T47D (cell line): ENCODE data around the genes HNRNPA2B1, SNX10 and HOXA13.

- RRBS: no CpG with 5 or more reads among the region's 40 CpGs
These were observed 408.1 kb upstream of the NFE2L3 start for GRCh38 chr7:25743549-25744588.

GRCh38 chr7:25854844-25855504, 297.0 kb upstream of the NFE2L3 start:
- RRBS: no CpG with 5 or more reads among the region's 16 CpGs

- RRBS: no CpG with 5 or more reads among the region's 10 CpGs
These were observed 51.1 kb upstream of the NFE2L3 start for GRCh38 chr7:26100963-26101301.

GRCh38 chr7:26193156-26193705, 7.3 kb downstream of the HNRNPA2B1 start:
- RRBS: no CpG with 5 or more reads among the region's 3 CpGs

GRCh38 chr7:26200468-26200856, at the start of gene HNRNPA2B1:
HNRNPA2B1 (minus strand) TSS chr7:26200746.
- RRBS: 1% methylated on average over 8 of the region's 43 CpGs

DNA sequence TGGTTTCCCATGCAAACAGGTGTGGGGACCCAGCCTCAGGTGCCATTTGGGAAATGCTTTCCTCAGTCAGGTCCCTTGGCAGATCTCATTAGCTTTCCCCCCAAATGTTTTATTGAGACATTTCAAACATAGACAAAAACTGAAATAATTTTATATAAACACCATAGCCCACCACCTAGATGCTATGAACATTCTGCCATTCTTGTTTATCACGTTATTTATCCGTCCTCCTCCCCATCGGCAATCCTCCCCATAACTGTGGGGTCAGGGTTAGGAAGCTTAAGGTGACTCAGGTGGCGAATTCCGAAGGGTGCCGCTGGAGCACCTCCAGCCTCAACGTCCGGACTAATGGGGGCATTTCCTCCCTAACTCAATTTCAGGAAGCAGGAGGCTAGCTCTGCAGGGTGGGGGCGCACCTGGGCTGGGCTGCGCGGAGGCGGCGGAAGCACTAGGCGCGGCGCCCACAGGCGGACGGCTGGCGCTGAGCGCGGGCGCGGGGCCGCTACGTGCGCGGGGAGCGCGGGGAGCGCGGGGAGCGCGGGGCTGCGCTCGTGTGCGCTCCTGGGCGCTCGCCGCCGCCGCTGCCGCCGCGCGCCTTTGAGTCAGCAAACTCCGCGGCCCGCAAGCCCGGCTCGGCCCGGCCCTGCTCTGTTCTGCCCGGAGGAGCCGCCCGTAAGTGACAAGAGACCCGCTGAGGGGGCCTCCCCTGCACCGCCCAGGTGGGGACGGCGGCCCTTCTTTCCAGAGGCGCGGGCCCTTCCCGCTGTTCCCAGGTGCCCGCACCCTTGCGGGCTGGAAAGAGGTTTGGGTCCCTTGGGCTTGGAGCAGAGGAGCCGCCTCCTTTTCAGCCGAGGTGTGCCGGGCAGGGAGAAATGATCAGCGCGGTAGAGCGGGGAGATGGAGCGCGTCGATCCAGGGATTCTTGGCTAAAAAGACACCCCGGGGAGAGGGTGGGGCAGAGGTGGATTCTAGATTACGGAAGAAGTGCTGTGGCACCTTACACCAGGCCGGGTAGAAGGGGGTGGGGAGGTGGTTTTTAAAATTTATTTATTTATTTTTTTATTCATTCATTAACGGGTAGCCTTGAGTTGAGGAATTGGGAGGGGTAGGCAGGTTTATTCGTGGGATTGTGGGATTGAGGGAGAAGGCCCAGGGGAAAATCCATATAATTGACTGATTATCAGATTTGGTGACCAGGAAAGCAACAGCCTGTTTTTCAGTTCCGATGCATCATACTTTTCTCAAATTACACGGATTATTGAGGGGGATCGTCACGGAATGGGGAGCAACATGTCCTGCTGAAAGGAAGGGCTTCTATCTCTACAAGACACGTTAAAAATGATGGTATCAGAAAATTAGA, at the start of gene SNX10:
Gene SNX10, plus strand, starts transcription at position 448 of the 1,360 bp plus-strand sequence.
- RRBS: 2% methylated on average over 8 of the region's 82 CpGs

DNA sequence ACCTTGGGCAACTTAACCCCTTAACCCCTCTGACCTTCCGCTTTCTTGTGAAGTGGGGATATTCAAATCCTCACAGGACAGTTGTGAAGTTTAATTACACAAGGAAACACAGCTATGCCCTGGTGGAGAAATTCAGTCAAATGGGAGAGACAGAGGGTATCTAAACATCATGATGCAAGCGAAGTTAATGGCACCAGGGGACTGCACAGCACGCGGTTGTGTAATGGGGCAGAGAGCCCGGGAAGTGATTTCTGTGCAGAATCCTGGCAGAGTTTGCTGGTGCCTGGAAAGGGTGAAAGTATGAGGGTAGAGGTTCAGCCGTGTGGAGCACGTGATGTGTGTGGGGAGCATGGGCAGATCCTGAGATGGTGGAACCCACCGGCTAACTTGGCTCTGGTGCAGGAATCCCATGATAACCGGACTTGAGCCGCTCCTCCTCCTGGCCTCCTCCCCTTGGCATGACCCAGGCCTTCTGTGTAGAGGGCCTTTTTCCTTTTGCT, 51.7 kb downstream of the SNX10 start:
- RRBS: no CpG with 5 or more reads among the region's 10 CpGs

DNA sequence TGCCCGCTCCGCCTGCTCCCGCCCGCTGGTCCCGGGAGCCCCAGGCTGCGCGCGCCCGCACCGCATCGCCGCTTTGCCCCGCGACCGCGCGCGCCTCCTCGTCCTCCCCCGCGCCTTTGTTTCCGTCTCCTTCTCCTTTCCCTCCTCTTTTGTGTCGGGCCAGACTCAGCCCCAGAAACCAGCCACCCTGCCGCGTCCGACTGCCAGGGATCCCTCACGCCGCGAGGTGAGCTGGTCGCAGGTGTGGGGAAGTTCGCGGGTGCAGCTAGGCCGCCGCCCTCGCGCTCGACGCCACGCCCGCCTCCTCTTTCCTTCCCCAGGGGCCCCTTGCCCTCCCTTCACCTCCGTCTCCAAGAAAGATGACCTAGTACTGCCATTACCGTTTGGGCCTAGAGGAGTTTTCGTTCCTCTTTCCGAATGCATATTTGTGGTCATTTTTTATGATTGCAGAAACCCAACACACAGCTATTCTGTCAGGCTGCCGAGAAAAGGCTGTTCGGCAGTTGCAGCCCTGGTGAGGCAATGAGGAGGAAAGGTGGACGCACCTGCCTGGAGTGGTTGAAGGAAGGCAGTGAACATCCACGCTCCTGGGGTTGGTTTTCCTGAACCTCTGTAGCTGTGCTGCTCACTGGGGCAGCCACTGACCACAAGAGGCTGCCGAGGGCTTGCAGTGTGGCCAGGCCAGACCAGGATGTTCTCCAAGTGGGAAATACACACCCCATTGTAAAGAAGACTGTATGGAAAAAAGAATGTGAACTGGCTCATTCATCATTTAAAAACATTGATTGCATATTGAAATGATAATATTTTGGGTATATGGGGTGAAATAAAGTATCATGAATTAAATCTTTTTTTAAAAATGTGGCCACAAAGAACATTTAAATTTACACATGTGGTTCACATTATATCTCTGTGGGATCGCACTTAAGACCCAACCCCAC, 107.4 kb downstream of the SNX10 start:
- RRBS: 1% methylated on average over 5 of the region's 50 CpGs

DNA sequence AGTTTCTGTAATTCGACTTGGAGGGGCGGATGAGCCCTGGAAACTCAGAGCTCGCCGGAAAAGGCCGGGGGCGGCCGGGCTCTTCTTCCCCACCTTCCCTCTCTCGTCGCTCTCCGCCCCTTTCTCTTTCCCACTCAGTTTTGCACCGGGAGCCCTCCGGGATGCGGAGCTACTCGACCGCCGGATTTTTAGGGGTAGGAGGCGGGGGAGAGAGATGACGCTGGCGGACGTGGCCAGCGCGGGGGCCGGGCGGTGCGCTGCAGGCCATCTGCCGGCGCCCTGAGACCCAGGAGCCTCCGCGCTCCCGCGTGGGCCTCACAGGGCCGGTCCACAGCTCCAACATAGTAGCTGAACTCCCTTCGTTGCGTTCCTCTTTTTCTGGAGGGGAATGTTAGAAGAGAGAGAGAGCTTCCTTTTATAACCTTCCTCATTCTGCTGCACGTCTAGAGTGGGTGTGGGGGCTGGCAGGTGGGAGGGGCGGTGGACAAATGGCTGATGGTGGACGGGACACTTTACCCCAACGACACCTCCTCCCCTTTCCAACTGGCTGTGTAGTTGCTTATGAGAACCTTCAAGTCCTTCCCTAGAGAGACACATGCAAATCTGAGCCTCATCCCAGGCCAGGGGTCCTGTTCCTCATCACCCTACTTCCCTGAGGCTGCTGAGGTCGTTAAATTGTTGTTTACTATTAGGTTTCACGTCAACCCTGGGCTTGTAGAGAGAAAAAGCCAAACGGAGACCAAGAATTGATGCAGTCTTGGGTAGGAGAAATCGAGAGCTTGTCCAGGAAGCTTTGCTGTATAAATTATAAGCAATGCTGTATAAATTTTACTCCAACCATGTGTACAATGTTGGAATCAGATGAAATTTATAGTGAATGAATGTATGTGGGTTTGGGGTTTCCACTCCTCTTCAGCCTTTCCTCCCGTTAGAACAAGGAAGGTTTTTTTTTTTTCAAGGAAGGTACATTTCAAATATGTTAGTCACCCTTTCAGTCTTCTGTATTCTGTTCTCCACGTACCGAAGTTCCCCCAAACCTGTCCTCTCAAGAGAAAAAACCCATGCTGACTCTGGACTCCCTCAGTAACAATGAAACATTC, 1.3 kb upstream of the HOXA1 start:
- RRBS: 35% methylated on average over 17 of the region's 45 CpGs

DNA sequence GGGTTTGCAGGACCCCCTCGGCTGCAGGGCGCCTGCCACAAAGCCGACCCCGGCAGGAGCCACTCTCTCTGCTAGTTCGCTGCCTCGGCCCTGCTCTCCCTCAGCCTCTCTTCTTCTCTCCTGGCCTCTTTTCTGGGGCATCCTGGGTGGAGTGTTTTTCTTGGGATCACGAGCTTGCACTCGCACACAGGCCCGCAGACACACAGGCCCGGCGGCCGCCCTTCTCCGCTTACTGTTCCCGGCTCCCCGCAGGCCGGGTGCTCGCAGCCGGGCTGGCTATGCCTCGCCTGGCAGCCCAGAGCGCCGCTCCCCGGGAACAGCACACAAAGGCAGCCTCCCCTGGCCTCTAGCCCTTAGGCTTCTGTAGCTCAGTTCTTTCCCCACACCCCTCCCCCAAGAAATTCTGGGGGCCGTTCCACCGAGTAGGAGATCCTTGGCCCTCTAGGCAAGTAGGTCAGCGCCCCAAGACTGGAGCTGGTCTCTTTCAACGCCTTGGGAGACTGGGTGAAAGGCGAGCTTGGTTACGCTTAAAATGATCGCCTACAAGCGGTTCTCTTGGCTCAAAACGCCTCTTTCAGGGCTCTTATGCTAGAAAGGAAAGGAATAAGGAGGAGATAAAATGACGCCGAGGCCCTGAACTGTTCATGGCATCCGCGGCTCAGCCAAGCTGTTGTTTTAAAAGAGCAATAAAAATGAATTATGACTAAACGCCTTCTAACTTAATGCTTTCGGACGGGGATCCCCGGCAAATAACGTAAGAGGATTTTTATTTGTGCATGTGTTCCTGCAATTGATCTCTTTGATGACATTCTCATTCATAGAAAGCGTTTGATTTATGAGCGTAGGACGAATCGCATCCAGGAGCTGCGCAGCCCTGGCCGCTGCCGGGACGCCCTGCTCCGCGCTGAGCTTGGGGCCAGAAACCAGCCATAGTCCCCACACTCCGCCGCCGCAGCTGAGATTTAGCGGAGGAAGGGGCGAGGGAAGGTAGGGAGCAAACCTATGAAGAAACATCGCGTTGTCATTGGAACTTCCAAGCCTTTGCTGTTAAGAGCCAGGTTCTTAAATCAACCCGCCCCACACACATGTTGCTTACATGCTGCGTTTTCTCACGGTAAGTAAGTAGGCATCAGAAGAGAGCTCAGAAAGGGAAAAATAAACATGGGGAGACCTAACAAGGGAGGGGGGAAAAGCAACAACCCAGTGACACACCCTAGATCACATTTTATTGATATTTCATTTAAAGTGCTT, 2.9 kb upstream of the HOXA1 start:
- RRBS: 88% methylated on average over 5 of the region's 60 CpGs

GRCh38 chr7:27127715-27128571, 2.6 kb downstream of the HOXA4 start:
- RRBS: no CpG with 5 or more reads among the region's 3 CpGs

DNA sequence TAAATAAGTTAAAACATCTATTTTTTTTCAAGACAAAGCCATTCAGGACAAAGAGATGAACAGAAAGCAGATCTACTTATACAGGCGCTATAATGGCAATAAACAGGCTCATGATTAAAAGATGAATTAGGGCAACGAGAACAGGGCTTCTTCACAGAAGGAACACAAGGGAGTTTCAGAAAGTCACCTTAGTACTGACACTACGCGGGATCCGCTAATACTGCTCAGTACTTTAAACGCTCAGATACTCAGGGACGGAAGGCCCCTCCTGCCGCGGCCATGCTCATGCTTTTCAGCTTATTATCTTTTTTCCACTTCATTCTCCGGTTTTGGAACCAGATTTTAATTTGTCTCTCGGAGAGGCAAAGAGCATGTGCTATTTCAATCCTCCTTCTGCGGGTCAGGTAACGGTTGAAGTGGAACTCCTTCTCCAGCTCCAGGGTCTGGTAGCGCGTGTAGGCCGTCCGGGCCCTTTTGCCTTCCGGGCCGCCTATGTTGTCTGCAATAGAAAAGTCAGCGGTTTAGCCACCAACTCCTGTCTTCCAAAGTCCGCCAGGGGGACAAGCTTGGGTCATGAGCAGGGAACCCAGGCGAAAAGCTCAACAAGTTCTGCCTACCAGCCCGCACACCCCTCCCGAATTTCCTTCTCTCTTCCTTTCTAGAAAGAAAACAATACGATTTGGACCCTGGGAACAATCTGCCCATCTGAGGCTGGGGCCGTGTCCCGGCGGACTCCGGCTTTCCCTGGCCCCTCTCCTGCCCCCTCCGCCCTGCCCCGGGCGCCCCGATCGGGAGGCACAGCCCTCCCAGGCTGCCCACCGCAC, 1.7 kb downstream of the HOXA5 start:
- RRBS: 86% methylated on average over 2 of the region's 35 CpGs

DNA sequence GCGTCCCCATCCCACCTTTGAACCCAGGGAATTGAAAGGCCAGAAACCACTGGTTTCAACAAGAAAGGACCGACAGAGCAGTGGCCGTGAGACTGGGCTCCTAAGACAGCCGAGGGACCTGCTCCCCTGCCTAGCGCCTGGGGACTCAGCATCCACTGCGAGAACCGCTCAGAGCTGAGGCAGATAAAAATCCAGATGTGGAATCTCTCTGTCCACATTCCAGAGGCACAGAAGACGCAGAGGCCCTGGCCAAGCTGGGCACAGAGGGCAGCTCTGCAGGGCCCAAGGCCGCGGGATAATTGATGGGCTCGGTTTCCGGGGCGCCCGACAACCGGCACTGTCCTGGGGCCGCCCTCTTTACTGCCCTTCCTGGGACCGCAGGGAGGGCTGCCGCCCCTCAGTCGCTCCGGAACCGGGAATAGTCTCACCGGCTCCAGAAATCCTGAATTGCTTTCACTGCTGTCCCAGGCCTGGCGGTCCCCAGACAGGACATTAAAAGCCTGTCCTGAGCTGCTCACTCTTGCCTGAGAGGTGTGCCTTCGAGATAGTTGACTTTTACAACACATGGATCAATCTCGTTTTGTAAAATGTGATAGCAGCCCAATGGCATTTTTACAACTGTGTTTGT, 1.2 kb upstream of the HOXA6 start:
- RRBS: 76% methylated on average over 6 of the region's 25 CpGs

DNA sequence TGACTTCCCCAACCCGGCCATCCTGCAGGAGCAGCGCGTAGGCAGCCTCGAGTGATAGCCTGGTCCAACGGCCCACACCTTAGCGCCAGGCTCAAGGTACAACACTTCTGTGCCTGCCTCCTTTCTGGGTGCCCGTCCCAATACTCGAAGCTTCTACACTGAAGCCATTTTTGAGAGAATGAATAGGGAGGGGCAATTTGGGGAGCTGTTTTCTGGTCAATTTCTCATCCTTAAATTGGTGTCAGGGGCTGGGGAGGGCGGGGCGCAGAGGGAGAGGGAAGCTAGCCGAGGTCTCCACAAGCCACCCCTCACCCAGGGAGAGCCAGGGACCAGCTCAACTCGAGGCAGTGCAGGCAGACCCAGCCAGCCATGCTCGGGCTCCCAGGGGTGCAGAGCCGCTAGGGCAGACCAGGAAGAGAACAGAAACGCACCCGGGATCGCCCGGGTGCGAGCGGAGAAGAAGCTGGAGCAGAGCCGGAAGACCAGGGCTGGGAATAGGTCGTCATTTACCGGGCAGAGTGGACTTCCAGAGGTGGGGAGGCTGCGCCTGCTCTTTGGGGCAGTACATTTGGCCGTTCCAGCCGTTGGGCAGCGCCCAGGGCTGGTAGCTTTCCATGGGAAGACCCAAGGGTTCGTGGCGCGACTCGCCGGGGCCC, 1.1 kb downstream of the HOXA13 start:
- RRBS: 57% methylated on average over 3 of the region's 32 CpGs

DNA sequence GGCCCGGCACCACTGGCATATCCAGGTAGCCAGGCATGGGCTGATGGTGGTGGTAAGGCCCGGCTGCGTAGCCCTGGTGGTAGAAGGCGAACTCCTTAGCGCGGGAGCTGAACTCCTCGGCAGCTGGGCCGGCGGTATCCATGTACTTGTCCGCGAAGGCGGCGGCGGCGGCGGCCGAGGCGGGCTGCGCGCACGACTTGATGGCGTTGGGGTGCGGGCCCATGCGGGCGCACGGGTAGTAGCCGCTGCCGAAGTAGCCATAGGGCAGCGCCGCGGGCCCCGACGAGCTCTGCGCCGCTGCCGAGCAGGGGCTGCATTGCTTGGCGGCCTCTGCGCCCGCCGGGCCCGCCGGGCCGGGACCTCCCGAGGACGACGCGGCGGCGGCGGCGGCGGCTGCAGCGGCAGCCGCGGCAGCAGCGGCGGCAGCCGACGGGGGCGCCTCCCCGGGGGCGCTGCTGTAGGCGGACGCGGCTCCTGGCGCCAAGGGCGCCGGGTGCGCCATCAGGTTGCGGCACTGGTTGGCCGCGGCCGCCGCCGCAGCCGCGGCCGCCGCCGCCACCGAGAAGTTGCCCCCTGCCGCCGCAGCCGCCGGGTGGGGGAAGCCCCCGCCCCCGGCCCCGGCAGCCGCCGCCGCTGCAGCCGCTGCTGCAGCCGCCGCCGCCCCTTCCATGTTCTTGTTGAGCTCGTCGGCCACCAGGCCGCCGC, 433 bp downstream of the HOXA13 start:
- RRBS: 85% methylated on average over 38 of the region's 99 CpGs

DNA sequence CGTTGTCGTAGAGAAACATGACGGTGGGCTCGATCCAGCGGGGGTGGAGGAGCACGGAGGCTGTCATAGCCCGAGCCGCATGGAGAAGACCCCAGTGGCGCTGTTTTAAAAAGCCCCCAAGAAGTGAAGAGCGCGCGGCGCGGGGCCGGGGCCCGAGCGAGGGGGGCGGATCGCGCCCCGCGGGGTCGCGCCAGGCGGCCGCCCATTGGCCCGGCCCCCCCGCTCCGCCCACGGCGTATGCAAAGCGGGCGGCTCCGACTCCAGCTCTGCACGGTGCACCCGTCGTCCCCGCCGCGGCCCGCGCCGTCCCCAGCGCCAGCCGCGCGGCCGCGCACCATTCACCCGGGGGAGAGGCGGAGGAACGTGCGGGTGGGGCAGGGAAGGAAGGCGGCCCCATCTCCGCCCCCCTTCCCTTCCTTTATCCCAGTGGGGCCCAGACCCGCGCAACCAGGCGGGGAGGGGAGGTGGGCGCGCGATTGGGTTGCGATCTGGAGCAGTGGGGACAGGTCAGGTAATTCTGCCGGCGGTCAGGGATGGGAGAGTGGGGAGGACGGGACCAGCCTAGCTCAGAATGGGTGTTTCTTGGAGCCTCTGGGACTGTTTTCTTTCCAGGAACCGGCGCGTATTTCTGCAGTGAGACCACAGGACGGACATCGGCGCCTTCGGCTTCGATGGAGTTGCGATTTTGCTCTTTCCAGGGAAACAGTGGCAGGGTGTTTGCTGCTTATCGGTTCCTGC, at the start of gene HOXA13:
Gene HOXA13, minus strand, starts transcription at position 81 of the 738 bp plus-strand sequence.
- RRBS: 82% methylated on average over 17 of the region's 75 CpGs

DNA sequence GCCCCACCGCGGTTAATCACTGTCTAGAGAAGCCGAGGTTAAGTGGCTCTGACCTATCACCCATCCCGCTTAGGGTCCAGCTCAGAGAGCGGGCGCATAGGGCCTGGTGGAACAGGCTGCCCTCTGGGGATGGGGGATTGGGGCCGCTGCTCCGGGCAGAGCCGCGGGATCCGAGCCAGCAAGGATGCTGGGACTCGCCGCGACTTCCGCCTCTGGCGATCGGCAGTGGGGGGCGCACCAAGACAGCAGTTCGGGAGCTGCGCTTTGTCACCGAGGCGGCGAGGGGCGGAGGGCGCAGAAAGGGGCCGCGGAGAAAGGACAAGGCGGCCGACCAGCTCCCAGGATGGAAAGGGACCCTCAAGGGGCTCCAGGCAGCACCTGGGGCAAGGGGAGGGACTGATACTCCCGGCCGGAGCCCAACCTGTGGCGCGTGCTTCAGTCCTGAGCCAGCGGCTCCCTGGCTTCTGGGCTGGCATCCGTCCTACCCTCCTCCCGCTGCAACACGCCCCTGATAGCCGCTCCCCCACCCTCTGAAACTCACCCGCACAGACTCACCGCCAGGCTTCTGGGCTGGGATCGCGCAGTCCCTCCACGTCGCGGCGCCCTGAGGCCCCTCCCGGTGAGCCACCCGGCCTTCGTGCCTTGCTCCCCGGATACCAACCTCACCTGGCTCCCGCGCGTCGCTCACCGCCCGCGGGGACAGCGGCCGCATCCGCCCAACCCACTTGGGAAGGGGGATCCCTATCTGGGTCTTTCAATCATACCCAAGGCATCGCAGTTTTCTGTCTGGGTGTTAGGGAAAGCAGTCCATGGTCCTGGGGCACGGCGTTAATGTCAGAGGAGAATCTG, 7.1 kb upstream of the EVX1 start:
- RRBS: no CpG with 5 or more reads among the region's 63 CpGs

- RRBS: 46% methylated on average over 30 of the region's 56 CpGs
These were observed 2.9 kb upstream of the EVX1 start for GRCh38 chr7:27239461-27240336.

DNA sequence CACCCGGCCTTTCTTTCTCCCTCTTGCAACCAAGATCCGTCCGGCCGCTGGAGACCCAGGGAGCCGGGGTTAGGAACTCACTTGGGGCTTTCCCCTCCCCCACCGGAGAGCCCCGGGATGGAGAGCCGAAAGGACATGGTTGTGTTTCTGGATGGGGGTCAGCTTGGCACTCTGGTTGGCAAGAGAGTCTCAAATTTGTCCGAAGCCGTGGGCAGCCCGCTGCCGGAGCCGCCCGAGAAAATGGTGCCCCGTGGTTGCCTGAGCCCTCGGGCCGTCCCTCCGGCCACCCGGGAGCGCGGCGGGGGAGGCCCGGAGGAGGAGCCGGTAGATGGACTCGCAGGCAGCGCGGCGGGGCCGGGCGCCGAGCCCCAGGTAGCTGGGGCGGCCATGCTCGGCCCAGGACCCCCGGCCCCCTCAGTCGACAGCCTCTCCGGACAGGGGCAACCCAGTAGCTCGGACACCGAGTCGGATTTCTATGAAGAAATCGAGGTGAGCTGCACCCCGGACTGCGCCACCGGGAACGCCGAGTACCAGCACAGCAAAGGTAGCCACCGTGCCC, 391 bp downstream of the EVX1 start:
- RRBS: 54% methylated on average over 30 of the region's 46 CpGs

DNA sequence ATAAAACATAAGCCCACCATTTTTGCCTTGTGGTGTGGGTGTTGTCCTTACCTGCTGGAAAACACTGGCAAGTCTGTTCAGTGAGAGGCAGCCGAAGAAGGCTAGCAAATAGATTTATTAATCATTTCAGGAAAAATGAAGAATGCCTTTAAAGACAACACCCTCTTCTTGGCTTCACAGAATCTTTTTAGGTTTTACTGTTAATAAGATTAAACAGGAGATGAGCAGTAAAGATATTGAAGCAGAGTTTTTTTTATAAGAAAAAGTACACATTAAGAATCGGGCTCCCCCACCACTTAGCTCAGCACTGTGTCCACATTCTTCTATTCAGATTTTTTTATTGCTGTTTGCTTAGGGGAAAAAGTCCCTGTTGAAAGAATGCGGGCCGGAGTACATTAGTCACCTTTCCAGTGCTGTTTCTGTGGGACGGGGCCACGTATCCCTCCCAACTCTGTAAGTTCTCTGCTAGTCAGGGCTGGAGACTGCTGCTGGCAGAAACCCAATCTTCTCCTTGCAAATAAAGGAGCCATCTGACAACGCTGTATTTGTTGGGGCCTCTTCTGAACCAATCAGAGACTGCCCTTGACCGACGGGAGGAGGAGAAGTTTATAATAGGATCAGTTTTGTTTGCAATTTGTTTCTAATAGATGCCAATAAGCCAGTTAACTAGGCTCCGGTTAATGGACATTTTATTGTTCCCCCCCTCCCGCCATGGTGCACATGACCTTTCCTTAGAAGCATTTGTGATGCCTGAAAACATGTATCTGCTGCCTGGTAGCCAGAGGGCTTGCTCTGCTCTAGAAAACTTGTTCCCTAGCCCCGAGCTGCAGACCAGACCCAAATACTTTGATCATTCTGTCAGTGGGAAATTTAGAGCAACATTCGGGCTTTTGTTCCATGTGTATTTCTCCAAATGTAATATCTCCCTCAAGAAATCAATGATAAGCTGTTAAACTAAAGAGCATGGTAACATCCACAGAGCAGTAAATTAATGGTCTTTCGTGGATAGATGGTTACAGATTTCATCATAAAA, 104.4 kb downstream of the EVX1 start:
- RRBS: no CpG with 5 or more reads among the region's 14 CpGs